Measurements from ENCODE around the gene POMP.

DNA sequence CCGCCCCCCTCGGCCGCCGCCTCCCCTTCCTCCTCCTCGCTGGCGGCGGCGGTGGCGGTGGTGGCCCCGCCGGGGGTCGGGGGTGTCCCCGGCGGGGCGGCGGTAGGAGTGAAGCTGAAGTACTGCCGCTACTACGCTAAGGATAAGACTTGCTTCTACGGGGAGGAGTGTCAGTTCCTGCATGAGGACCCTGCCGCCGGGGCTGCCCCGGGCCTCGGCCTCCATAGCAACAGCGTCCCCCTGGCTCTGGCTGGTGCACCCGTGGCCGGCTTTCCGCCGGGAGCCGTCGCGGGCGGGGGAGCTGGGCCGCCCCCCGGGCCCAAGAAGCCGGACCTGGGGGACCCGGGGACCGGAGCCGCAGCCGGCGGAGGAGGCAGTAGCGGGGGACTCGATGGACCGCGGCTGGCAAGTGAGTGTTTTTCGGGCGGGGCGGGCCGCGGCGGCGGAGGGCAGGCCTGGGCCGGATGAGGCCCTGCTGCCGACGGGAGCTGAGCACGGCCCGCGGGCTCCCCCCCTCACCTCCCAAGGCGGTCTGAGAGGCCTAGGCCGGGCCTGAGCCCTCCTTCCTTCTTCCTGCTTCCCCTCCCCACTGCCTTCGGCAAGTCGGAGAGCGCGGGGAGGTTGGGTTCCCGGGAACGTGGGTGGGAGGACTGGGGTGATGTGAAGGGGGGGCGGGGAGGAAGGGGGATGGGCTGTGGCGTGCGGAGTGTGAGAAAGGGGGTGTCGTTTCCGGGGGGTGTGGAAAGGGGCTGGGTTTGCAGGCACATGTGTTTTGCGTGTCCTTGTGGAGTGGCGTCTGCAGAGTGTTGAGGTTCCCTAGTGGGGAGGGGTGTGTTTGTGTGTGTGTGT, 558 bp downstream of the PAN3 start:
- PRO-cap, result bidirectional peak, plus-strand start at position 173 of the sequence, minus-strand start outside the sequence; bidirectional peak, plus-strand start at position 518 of the sequence, minus-strand start at position 411 of the sequence; bidirectional peak, plus-strand start at position 766 of the sequence, minus-strand start at position 591 of the sequence; bidirectional peak, plus-strand start outside the sequence, minus-strand start at position 808 of the sequence

DNA sequence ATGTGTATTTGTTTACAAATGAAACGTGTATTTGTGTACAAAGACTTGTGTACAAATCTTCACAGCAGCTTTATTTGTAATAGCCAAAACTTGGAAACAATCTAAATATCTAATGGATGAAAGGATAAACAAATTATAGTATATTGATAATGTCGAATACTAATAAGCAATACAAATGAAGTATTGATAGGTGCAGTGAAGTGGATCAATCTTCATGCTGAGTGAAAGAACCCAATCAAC, 75.8 kb downstream of the PAN3 start:
- PRO-cap, result no peak

DNA sequence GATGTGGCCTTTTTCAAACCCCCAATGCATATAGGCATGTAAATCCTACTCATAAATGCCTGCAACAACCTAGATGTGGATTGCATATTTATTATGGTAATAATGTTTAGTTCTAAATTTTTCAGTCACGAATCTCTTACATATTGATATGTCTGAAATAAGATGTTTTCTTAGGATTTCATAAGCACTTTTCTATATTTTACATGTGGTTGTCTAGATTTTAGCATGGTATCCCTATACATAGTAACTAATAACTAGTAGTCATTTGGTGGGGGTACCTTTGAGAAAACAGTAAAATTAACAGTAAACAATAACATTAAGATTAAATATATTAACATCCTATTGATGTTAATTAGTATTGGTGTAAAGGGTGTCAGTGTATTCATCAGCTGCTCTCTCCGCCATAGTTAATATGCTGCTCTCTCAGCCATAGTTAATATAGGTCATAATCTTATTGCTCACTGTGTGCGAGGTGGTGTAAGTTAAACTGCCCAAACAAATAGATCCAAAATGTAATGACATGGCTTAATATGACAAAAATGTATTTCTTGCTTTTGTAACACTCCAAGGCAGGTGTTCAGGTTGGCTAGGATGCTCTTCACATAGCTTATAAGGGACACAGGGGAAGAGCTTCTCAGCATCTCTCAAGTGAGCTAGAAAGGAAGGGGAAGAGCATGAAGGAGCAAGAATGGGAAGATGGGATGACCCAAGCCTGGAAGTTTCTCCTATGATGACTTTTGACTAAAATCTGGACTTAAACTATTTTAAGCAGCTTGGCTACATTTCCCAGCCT, 90.2 kb downstream of the PAN3 start:
- PRO-cap, result no peak

GRCh38 chr13:28267137-28267480, 128.8 kb downstream of the PAN3 start:
- PRO-cap, result no peak

DNA sequence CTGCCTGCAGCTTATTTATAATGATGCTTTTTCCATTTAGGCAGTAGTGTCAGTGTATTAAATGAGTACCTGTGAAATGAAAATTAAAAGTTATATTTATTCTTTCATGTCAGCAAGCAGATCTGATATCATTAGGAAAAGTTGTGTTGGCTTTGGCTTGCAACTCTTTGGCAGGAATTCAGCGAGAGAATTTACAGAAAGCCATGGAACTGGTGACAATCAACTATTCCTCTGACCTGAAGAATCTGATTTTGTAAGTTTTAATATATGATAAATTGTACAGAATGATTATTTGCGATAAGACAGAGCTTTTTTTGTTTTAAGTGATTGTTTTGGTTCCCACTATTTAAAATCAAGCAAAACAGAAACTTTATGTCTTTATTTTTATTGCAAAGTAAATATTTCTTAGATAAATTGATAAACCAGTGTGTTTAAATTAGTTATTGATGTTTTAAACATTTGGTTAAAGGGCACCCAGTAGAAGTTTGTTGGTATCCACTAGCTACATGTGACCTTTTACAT, 138.8 kb downstream of the PAN3 start:
- PRO-cap, result no peak

DNA sequence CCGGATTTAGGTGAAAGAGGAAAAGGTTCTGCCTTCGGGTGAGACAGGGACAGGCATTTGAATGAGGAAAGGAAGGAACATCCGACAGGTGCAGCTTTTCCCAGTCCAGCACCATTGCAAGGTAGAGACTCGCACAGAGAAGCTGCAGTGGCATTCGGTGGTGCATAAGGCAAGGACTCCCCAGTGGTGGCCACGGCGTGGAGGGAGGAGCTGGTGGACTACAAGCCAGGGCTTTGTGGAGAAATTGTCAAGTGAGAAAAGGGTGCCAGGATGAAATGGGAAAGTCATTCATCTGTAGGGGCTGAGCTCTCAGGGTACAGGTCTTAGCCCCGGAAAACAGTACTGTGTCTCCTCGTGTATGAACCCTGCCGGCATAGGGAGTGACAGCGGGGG, 167.6 kb downstream of the PAN3 start:
- PRO-cap, result no peak

- PRO-cap, result no peak
These were observed 36.2 kb upstream of the FLT1 start for GRCh38 chr13:28530838-28531828.

DNA sequence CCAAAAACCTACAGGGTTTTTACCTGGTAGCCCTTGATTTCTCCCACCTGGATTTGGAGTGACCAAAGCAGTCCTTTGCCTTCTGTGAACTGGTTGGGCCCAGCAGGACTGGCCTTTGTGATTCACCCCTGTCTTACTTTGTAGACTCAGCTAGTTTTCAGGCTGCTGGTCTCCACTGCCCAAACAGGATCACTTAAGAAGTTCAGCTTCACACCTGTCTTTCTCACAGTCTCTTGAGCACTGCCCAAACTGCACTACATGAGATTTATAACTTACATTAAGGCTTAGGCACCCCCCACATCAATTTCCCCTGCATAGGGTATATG, 38.9 kb upstream of the FLT1 start:
- PRO-cap, result no peak

GRCh38 chr13:28658669-28659276, at the start of gene POMP:
POMP (plus strand) TSS chr13:28659130.
- PRO-cap, result bidirectional peak, plus-strand start at chr13:28659133, minus-strand start at chr13:28659062

DNA sequence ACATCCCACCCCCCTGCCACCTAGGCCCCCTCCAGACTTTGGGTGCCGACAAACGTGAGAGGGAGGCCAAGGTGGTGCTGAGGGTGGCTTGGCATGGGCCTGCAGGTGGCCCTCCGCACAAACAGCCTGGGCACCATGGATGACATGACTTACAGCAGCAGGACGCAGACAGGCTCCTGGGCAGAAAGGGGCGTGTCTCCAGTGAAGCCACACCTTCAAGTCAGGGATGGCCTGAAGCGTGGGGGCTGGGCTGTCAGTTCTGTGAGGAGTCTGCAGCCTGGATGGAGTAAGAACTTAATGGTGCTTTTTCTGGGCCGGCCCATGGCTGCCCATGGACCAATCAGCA, 25.3 kb downstream of the POMP start:
- PRO-cap, result no peak

DNA sequence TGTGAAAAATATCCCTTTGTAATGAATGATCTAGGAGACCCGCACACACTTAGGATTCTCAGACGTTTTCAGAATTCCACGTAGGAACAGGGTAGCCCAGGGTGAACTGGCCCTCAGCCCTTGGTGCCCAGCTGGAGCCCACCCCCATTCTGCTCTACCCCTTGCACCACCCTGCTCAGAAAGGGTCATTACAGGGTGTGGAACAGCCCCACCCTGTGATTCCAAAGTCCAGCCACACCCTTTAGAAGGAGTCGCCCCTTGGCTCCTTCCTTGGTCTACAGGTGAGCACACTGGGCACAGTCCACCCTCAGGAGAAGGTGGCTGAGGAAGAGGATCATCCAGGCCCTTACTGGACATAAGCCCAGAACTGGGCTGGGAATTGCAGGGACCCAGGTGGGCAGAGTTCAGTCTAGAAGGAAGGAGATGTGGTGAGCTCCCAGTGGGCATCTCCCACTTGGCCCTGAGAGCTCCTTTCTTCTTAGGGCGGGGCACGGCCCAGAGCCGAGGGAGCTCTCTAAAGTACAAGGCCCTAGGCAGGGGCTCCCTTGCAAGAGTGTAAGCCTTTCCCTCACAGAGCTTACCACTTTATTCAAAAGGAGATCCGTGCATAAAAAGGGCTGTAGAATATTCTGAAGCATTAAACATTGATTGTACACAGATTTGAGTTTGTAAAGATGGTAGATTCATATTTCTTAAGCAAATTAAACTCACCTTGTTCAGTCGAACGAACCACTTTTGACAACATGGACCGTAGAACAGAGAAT, 8.5 kb downstream of the SLC46A3 start:
- PRO-cap, result no peak

- PRO-cap, result no peak
These were observed 24.3 kb upstream of the SLC46A3 start for GRCh38 chr13:28743059-28743474.

GRCh38 chr13:28744056-28744519, 25.3 kb upstream of the SLC46A3 start:
- PRO-cap, result no peak

- PRO-cap, result no peak
These were observed 458 bp downstream of the MTUS2 start for GRCh38 chr13:28820590-28821003.

DNA sequence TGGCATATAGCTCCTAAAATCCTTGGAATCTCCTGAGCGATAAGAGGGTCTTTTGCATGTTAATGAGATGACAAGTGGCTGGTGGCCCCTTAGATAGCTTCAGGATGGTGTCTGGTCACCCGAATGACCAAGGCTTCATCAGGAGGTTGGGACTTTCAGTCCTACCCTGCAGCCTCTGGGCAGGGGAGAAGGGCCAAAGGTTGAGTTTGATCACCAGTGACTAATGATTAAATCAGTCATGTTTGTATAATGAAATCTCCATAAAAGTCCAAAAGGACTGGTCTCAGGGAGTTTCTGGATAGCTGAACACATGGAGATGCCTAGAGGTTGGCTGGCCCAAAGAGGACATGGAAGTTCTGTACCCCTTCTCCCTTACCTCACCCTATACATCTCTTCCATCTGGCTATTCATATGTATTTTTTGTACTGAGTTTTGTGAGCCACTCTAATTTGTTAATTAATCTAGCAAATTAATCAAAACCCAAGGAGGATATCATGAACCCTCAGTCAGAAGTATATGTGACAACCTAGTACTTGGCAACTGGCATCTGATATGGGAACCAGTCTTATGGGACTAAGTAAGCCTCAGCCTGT, 316.3 kb downstream of the MTUS2 start:
- PRO-cap, result no peak

DNA sequence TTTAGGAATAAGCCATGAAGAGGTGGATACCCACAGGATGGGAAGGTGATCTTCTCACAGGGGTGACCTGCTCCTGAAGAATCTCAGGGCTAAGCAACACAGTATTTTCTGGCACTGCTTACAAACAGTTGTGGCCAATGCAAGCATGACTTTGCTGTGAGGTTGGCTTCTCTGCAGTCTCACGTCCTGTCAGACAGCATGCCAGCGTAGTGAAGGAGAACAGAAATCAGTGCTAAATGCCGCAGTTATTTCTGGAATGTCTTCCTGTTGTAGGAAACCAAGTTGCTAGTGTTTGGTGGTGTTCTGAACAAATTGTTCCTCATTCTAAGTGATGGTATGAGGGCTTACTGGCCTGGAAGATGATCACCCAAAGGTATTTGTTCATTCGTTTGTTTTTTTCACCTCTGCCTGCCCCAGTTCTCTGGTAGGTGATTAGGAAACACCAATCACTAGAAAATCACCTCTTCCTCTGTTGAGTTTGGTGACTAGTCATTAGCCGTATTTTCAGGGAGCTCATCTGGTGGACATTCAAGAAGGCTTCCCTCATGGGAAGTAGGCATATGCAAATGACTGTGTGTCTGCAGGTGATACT, 320.2 kb downstream of the MTUS2 start:
- PRO-cap, result no peak

- PRO-cap, result no peak
These were observed 46.9 kb downstream of the SLC7A1 start for GRCh38 chr13:29548436-29549151.

DNA sequence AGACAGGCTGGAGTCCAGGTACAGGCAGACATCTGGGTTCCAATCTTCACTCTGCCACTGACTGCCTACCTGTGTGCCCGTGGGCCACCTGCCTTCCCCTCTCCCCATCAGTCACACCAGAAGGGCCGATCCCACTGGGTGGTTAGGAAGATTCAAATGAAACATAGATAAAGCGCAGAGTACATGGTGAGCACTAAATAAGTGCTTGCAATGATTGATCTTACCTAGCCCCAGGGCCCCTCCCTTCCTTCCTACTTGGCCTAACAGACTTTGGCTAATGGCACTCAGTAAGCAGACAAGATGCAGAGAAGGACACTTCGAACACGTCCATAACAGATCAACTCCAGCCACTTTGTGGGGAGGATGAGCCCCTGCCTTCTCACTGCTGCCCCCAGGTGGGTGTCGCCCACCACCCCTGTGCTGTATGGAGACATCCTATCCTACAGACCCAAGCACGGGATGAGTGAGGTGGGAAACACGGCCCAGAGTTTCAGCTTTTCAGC, 5.7 kb downstream of the SLC7A1 start:
- PRO-cap, result no peak

- PRO-cap, result no peak
These were observed 59.7 kb downstream of the UBL3 start for GRCh38 chr13:29790484-29791423.

DNA sequence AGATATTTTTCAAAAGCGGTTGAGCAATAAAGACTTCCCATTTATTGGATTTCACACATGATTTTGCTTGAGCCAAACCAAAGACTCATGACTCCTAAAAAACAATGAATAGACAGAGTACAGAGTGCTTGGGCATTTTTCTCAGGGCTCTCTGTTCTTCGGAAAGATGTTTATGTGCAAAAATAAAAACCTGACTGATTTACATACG, 194.2 kb downstream of the KATNAL1 start:
- PRO-cap, result no peak